Retinal pigment epithelial cell (primary cell): ENCODE measurements around the genes PAK1 and RSF1.

GRCh38 chr11:77035005-77036053, 1.1 kb downstream of the B3GNT6 start:
- RRBS: no CpG with 5 or more reads among the region's 9 CpGs

GRCh38 chr11:77144766-77145195, 16.7 kb downstream of the MYO7A start:
- RRBS: 53% methylated on average over 2 of the region's 5 CpGs

DNA sequence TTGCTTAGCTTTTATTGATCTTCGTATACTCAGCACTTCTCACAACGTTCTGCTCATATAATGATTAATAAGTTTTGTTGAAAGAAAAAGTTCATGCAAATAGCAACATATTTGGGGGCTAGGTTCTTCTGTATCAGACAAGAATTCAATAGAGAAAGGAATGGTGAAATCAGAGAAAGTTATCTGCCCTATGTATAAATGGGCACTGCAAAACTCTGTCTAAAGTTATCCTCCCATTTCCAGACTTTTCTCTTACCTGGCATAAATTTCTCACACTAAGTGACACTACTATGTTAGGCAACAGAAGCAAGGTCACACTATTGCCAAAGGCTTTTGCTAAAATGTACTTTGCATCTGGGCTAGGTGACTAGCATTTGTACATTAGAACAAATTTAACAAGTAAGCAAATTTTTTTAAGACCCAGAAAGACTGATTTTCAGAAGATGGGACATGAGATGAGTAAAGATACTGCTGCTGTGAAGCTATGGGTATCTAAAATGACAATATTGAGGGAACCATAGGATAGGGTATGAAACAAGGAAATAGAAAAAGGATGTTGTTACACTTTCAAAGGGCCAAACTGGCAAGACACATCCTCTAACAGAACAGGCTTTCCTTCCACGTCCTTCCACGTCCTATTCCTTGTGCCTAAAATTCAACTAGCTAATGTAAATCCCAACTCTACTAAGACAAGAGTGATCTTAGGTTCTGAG, 22.8 kb downstream of the GDPD4 start:
- RRBS: no CpG with 5 or more reads among the region's 4 CpGs

DNA sequence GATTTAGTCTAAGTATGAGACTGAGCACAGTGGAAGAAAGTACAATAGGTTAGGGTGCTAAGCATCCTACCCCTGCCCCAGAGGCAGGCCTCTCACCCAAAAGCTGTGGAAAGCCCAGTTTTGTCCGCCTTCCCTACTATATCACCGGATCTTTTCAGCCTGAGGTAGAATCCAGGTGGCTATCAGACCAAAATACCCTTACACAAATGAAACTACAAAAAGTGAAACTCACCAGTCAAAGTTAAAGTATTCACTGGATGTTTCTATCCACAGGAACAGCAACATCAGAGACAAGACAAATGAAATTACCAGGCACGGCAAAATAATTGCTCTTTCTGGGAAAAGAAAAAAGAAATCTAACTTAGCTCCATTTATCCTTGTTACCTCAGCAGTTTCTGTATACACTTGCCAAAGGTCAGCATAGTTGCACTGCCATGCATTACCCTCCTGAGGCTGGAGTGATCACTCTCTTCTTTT, 16.6 kb downstream of the GDPD4 start:
- RRBS: no CpG with 5 or more reads among the region's 3 CpGs

DNA sequence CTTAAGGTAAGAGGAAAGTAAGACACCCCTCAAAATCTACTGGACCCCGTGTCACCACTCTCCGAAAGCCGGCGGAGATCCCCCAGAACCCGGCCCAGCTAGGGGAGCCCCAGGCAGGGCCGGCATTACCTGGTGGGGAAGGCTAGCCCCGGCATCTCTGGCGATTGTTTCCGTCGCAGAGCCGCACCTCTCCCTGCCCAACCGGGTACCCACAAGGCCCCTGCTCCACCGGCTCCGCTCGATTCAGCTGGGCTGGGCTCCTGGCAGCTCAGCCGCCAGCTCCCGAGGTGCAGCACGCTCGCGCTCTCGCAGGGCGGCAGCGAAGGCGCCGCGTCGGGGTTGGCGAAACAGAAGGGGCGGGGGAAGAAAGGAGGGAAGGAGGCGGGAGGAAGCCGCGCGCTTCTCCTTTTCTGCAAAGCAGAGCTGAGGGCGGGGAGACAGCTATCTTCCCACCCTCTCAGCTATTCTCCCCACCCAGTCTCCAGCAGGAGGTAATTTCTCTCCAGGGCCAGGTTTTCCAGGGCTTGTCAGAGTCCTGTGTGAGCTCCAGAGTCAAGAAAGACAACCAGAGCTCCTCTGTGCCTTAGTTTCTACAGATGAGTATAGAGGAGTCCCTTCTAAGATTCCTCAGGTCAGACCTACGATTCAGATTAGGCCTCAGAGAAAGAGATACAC, 62.1 kb downstream of the PAK1 start:
- RRBS: 1% methylated on average over 6 of the region's 35 CpGs

GRCh38 chr11:77473885-77474542, at the start of gene PAK1:
Gene PAK1 (minus strand): TSS chr11:77474094.
- RRBS: 2% methylated on average over 9 of the region's 60 CpGs

GRCh38 chr11:77700678-77701598, 63.3 kb upstream of the CLNS1A start:
- RRBS: no CpG with 5 or more reads among the region's 7 CpGs

DNA sequence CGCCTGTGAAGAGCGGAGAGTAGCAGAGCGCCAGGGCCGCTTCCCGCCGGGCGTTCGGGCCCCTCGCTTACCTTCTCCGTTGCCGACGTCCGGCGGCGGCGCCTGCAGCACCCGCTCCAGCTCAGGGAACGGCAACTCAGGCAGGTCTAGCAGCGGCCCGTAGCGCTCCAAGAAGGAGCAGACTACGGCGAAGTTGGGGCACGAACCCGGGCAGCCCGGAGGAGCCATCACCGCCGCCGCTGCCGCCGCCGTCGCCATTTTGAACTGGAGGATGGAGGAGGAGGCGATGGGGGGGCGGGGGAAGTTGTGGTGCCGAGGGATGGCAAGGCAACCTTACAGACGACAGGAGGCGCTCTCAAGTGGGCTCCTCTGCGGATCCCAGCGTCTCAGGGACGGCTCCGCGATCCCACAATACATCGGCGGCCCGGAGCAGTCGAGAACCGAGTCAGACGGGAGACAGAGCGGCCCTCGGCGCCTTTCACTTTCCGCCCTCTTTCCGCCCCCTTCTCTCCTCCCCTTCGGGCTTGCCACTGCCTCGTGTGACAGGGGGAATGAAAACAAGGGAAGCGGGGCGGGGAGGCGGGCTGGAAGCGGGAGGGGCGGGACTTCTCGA, at the start of gene RSF1:
Gene RSF1, minus strand, starts transcription at position 266 of the 613 bp plus-strand sequence.
- RRBS: 1% methylated on average over 13 of the region's 62 CpGs

DNA sequence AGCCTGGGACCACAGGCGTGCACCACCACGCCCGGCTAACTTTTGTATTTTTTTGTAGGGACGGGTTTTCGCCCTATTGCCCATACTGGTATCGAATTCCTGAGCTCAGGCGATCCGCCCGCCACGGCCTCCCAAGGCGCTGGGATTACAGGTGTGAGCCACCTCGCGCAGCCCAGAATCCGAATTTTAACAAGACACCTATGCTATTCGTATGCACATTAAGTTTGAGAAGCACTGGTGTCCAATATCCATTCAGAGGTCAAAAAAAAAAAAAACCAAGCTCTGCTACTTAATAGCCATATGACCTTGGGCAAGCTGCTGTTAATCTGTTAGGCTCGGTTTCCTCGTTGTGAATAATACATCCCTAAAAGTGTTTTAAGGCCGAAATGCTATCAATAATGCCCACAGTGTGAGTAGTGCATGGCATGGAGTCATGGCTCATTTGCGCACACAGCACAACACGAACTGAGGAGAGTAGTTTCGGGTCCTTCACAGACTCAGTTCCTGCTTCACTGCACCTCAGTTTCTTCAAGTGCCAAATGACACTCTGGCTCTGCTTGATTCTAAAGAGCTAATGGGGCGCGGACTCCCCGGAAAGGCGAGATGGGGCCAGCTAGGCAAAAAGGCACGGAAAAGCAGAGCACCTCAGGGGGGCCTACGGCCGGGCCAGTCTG, 672 bp downstream of the NDUFC2 start:
- RRBS: 2% methylated on average over 5 of the region's 28 CpGs

GRCh38 chr11:78158757-78159038, 19.3 kb upstream of the ALG8 start:
- RRBS: no CpG with 5 or more reads among the region's 3 CpGs

DNA sequence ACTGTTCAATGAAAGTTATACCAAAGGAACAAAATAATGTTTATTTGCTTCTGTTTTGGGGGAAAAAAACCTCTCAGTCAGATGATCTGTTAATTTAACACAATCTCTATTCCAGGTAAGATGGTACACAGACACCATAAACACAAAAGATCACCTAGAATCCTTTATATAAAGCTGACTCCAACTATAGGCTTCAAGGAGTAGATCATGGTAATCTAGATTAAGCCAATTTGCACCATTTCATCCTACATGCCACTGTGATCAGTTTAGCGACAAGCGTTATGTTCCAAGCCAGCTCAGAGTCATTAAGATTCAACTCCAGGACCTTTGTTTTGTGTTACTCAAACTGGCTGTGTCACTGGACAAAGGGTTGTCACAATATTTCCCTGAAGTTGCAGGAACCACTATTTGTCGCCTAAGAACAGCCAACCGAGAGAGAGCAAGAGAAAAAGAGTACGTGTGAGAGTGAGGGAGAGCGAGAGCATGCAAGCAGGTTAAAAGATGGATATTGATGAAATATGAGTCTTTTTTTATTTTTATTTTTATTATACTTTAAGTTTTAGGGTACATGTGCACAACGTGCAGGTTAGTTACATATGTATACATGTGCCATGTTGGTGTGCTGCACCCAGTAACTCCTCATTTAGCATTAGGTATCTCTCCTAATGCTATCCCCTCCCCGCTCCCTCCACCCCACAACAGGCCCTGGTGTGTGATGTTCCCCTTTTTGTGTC, 104.8 kb downstream of the USP35 start:
- RRBS: no CpG with 5 or more reads among the region's 8 CpGs

GRCh38 chr11:78325052-78326164, 92.2 kb downstream of the GAB2 start:
- RRBS: no CpG with 5 or more reads among the region's 4 CpGs

- RRBS: no CpG with 5 or more reads among the region's 1 CpG
Measured at GRCh38 chr11:78337916-78338496, 79.6 kb downstream of the GAB2 start.

DNA sequence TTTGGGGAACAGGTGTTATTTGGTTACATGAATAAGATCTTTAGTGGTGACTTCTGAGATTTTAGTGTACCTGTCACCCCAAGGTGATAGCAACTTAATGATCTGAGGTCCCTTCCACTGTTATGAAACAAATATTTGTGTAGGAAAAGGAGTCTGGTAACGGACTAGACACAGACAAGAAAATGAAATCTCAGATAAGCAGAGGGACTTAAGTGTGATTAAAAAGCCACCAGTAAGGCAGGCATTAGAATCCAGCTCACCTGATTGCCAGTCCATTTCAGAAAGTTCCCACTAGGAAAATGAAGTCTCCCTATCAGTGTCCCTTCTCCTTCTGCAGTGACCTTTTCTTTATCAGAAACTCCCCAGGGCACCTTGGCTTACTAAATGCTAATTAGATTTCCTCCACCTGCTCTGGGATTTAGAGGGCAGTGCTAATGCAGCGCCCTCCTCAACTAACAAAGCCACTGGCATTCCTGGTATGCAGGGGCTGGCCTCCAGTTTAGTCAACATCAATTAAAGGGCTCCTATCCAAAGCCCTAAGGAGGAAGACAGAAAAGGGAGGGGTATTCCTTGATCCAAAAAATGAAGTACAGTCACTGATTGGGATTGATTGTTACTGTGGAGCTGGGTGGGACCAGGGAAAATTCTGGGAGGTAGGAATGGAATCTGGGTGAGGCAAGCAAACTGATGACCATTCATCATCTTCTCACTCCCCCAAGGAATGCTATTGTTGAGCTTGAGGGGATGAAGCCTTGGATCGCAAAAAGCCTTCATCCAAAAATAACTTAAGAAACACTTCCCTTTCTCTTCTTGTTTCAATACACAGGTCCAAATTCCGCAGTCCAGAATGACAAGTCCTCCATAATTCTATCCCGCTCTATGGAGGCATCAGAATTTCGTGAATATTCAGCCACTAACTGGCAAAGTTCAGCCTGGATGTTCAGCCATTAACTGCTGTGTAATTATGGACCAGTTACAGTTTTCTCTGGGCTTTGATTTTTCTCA, 52.3 kb downstream of the GAB2 start:
- RRBS: no CpG with 5 or more reads among the region's 6 CpGs

GRCh38 chr11:78374862-78375225, 42.8 kb downstream of the GAB2 start:
- RRBS: no CpG with 5 or more reads among the region's 3 CpGs

DNA sequence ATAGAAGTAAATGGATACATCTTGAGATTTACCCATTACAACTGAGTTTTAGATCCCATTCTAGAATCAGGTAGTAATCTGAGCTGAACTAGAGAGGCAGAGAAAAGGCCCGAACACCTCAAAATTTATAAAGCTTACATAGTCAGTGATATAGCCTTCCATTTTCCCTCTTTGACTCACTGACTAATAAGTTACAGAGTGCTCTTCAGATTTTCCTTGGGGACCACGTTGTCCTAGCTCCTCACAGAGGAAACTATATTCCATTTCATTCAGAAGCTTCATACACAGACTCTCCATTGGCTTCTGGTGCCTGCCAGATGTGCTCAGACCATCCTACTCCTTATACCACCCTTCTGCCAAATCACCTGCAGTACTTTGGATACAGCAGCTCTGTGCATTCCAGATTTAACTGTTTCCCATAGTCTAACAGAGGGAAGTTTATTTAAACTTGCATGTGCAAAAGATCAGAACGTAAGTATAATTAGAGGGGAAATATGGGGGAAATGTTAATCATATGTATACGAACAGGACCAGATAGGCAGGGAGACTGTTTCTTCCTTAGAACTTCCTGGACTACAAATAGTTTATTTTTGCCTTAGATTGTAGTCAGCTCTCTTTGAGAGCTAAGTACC, 41.9 kb downstream of the GAB2 start:
- RRBS: no CpG with 5 or more reads among the region's 4 CpGs

GRCh38 chr11:78683017-78683490, 108.4 kb upstream of the NARS2 start:
- RRBS: no CpG with 5 or more reads among the region's 18 CpGs

DNA sequence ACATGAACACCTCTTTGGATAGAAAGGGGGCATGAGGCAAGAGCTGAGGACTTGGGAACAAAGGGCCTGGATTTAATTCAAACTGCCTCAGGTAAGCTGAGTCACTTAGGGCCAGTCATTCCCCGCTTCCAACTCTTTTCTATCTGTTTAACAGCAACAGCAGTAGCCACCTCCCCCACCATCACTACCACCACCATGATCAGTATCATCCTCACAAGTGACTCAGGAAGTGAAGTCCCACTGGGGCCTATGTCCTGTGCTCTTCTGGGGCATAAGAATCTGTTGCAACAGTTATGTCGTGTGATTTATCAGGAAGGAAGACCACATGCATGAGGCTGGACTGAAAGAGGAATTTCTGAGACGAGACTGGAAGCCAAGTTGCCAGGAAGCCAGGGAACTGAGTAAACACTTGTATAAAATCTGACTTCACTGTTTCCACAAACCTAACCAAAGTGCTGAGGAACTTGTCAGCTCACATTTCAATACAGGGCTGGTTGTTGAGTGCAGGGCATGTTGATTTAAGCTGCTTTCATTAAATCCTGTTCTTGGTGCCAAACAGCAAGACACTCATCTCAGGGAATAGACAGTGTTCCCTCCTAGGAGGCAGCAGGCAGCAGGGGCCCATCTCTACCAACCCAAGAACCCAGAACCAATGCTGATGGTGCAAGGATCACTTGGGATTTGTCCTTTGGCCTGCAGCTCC, 226.6 kb upstream of the NARS2 start:
- RRBS: no CpG with 5 or more reads among the region's 3 CpGs

- RRBS: no CpG with 5 or more reads among the region's 1 CpG
Measured at GRCh38 chr11:78828569-78828821, 253.8 kb upstream of the NARS2 start.